ENCODE measurements around a stretch of chr1.

- PRO-cap = no peak
- RAMPAGE, long total RNA, 4 experiments = no peak in any of the 4 experiments
Observed at GRCh38 chr1:208206315-208206960, 37.7 kb downstream of the PLXNA2 start.

DNA sequence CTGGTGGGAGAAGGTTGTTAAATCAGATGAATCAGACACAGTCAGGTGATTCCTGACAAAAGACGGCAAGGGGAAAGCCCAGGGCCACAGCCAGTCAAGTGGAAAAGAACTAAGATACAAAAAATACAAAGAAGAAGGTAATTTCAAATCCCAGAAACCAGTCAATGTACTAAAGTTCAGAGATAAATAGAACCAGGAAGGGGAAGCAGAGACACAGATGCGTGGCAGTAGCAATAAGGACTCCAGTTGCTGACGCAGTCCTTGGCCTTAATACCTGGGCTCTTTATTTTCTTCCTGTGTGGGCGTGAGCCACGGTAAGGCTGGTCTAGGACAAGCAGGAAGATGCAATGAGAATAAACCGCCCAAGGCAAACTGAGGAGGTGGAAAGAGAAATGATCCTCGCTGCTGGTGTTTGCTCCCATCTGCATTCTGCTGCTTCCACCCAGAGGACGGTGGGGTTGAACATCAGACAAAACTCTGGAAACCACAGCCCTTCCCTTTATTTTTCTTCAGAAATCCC, 65.6 kb upstream of the PLXNA2 start:
- PRO-cap = no peak
- RAMPAGE, long total RNA, 4 experiments = no peak in any of the 4 experiments

GRCh38 chr1:209231536-209232312, 351.8 kb upstream of the CAMK1G start:
- PRO-cap = no peak
- RAMPAGE, long total RNA, 4 experiments = no peak in any of the 4 experiments

GRCh38 chr1:209383849-209384480, 199.5 kb upstream of the CAMK1G start:
- PRO-cap = no peak
- RAMPAGE, long total RNA, 4 experiments = no peak in any of the 4 experiments

DNA sequence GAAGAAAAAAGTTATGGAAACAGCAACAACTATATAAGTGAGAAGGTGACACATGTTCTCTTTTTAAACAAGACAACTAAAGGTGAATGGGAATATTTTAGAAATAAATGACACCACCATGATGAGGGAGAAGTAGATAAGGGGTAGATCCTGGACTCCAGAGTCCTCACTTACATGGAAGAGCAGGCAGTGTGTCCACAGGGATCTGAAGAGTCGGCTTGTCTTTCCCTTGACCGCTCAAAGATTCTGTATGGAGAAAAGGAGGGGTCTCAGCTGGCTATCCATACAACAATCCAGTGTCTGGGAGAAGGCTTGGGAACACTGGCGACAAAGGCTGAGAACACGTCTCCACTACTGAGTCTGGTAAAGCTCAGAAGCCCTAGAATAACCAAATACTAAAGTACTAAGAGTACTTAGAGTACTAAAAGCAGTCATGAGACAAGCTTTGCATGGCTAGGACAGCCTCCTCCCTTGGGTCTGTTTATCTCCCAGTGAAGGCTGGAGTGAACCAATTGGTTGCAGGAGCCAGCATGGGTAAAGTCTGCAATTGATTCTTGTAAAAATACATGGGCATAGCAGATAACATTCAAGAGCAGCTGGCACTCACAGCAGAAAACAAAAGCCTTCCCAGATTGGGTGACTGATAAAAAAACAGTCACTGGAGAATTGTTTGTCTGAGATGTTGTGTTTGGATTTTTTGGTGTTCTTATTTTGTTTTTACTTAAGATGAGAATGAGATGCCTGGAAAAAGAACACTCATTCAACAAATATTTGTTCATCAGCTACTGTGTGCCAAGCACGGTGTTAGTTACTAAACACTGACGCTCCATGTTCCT, 3.9 kb downstream of the IRF6 start:
- PRO-cap = no peak
- RAMPAGE, long total RNA, 4 experiments = no peak in any of the 4 experiments

DNA sequence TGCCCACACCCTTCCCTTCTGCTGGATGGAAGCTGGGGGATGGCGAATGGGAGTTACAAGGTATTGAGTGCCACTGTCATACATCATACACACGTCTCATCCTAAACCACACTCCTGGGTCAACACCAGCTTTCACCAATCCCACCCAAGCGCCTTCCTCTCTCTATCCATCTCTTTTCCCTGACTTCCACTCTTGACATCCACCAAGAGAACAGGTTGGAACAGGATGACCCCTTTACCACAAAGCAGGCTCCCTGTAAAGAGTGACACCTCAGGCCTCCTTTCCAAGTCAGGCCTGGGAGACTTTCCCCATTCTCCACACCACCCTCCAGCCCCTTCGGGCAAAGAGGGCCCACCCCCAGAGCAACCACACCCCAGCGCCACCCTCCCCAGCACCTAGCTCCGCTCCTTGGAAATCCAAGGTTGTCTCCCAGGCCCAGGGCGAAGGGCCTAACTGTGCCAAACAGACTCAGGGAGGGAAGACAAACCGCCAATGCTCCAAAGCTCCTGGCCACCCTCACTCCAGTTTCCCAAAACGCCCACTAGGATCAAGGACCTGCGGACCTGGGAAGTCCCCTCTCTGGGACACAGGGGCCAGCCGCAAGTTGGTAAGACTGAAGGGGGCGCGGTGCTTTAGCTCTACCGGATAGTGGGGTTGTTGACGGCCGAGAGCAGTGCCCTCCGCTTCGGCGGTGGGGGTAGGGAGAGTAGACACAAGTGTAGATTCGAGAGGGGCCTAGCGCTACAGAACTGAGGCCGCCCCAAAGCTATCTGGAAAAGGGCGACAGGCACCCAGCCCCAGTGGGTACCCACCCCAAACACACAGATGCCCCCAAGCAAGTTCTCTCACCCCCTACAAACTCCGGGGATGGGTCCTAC, 694 bp downstream of the IRF6 start:
- PRO-cap = no peak
- RAMPAGE, long total RNA, 4 experiments = no peak in any of the 4 experiments

DNA sequence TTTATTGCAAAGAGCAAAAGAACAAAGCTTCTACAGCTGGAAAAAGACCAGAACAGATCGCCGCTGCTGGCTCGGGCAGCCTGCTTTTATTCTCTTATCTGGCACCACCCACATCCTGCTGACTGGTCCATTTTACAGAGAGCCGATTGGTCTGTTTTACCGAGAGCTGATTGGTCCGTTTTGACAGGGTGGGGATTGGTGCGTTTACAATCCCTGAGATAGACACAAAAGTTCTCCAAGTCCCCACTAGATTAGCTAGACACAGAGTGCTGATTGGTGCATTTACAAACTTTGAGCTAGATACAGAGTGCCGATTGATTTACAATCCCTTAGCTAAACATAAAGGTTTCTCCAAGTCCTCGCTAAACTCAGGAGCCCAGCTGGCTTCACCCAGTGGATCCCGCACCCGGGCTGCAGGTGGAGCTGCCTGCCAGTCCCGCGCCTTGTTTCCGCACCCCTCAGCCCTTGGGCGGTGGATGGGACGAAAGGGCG, 49.5 kb upstream of the SYT14 start:
- PRO-cap = no peak
- RAMPAGE, long total RNA, 4 experiments = no peak in any of the 4 experiments

- PRO-cap = no peak
- RAMPAGE, long total RNA, 4 experiments = no peak in any of the 4 experiments
Observed at GRCh38 chr1:210262670-210263112, 30.1 kb downstream of the SERTAD4 start.

GRCh38 chr1:210373632-210374392, 45.1 kb downstream of the HHAT start:
- PRO-cap = no peak
- RAMPAGE, long total RNA, 4 experiments = no peak in any of the 4 experiments

GRCh38 chr1:210419300-210419804, 90.7 kb downstream of the HHAT start:
- PRO-cap = no peak
- RAMPAGE, long total RNA, 4 experiments = no peak in any of the 4 experiments

- PRO-cap = no peak
- RAMPAGE, long total RNA, 4 experiments = no peak in any of the 4 experiments
Observed at GRCh38 chr1:210505882-210506102, 177.1 kb downstream of the HHAT start.

GRCh38 chr1:211345675-211346099, 19.1 kb downstream of the TRAF5 start:
- PRO-cap = no peak
- RAMPAGE, long total RNA, 4 experiments = no peak in any of the 4 experiments

DNA sequence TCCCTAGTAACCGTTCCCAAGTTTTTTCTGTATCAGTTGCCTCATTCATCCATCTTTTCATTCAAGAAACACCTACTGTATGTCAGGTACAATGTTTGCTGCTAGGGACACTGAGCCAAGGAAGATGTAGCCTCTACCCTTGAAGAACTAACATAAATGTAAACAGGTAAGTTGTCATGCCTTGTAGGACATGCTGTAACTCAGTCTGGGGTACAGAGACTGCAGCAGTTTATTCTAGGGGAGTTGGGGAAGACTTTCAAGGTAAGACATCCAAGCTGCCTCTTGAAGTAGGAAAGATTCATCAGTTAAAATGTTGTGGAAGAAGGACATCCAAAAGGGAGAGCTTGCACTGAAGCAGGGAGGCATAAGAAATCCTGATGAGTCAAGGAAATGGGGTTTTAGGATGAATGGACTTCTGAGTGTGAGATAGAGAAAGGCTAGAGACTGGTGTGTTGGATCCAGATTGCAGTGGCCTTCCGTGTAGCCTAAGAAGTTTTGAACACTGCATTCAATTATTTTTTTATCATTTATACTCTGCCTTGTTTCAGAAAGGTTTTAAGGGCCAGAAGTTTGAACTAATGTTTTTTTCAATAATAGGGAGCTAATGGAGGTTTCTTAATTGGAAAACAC, 39.8 kb downstream of the TRAF5 start:
- PRO-cap = no peak
- RAMPAGE, long total RNA, 4 experiments = no peak in any of the 4 experiments

DNA sequence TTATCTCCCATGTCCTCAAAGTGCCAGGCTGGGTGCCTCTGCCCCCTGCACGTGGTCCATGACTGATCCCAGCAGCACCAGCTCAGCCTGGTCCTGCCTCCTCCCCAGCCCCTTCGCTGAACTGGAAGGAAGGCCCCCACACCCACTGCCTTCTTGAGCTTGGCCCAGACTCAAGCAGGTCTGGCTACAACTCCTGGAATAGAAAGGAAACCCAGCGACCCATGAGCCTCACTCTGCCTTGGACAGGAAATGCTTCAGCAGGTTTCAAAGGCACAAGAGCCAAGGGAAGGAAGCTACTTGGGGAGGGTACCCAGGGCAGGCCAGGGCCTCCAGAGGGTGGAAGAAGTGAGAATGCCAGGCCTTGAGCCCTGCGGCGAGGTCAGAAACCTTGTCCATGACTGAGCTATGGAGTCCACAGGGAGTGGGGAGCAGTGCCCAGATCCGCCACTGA, 35.9 kb upstream of the RD3 start:
- PRO-cap = no peak
- RAMPAGE, long total RNA, 4 experiments = no peak in any of the 4 experiments

DNA sequence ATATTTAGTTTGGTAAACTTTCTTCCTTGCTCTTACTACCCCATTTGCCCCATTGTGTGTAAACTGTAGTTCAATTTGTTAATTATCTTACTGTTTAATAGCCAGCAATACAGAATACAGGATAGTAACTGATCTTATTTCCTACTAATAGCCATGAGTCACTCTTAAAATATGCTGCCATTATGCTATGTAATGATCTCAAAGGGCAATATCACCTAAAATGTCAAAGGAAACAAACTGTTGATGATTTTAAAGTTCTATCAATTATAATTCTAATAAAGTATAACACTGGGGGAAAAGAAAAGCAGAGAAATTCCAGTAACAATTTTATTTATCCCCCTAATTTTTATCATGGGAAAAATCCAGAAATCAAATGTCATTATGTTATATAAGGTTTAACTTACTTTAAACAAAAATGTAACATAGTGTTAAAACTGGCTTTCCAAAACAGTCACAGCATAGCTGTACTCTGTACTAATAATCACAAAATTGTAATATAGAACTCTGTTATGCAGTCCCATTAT, 4.2 kb downstream of the SLC30A1 start:
- PRO-cap = no peak
- RAMPAGE, long total RNA, 4 experiments = no peak in any of the 4 experiments

DNA sequence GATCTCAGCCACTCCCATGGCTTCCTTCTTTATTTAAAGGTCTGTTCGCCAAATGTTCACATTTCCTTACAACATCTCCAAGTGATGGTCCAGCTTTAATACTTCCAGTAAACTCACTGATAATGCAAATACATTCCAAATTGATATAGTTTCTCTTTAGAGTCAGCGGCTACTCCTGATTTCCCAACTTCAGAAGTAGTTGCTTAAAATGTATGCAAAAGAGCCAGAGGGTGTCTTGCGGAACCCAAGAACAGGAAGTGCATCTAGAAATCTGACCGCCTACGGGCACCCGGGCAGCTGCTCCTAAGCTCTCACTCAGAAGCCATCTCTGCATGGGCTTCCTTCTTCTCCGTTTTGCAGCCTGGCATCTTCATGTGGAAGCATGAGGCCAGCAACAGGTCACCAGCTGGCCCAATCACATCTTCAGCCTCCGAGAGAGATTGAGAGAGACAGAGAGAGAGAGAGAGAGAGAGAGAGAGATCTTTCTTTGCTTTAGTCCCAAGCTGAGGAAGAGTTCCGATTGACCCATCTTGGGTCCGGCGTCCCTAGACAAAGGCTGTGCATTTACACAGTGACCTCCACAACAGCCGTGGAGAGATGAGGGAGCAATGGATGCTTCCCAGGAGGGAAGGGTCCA, 28.0 kb upstream of the SLC30A1 start:
- PRO-cap = no peak
- RAMPAGE, long total RNA, 4 experiments = no peak in any of the 4 experiments

DNA sequence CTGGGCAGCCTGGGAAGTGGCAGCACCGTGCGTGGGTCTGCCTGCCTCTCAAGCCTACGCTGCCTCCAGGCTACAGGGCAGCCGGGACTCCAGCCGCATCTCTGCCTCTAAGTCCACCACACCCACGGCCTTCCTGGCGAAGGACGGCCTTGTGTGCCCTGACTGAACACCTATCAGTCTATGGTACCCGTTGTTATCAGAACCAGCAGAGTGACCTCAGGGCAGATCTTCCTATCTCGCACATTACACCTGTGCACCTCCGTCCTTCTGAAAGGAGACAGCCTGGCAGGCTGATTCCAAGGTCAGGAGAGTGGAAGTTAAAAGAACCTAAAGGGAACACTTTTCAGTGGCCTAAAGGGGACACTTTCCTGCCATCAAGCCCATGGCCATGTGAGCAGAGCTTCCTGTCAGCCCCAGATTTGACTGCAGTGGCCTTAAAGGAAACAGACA, 35.7 kb upstream of the SLC30A1 start:
- PRO-cap = no peak
- RAMPAGE, long total RNA, 4 experiments = no peak in any of the 4 experiments

- PRO-cap = no peak
- RAMPAGE, long total RNA, 4 experiments = no peak in any of the 4 experiments
Observed at GRCh38 chr1:211735228-211736361, 60.2 kb upstream of the NEK2 start.

GRCh38 chr1:211740300-211740527, 64.8 kb upstream of the NEK2 start:
- PRO-cap = no peak
- RAMPAGE, long total RNA, 4 experiments = no peak in any of the 4 experiments

GRCh38 chr1:211746431-211746776, 71.0 kb upstream of the NEK2 start:
- PRO-cap = no peak
- RAMPAGE, long total RNA, 4 experiments = no peak in any of the 4 experiments